ENCODE measurements around the genes TBXA2R and CACTIN.

DNA sequence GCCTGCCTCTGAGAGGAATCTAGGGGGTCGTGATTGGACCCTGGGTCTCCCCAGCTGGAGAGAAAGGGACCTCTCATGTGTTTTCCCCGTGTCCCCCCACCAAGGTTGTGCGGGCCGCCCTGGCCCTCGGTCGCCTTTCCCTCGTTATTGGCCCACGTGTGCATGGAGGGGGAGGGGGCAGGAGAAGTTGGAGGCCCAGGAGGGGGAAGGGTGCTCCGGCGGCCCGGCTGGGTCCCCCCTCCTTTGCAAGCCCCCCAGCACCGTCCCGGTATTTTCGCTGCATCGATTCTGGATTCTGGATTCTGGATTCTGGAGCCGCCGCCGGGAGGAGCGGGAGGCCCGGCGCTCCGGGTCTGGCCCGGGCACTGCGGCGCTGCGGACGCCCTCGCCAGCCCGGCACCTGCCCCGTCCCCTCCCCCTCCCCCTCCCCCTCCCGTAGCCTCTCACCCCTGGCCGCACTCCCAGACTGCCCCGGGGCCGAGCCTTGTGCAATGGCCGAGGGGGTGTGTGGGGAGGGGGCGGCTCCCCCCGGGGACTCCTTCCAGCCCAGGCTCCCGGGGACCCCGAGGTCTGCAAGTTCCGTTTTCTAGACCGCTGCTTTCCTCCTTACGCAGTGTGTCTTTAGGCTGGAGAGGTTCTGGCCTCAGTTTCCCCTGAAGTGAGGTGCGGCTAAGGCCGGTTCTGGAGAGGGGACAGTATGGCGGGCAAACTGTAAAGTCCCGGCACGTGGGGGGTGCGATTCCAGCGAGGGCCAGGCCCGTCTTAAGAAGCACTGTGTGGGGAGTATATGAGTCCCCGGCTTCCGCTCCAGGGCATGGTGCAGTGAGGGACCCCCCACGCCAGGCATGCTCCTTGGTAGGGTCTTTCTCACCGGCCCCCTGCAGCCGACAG, 926 bp downstream of the NFIC start:
- CAGE, long polyA plus RNA: no peak
- RRBS: 3% methylated on average over 26 of the region's 55 CpGs

- CAGE, long polyA plus RNA: no peak
- RRBS: no CpG with 5 or more reads among the region's 9 CpGs
Observed at GRCh38 chr19:3371403-3371936, 5.1 kb downstream of the NFIC start.

GRCh38 chr19:3403544-3404507, 37.4 kb downstream of the NFIC start:
- CAGE, long polyA plus RNA: no peak
- RRBS: 5% methylated on average over 31 of the region's 61 CpGs

GRCh38 chr19:3456268-3456908, 23.9 kb downstream of the SMIM24 start:
- CAGE, long polyA plus RNA: no peak
- RRBS: 85% methylated on average over 13 of the region's 32 CpGs

DNA sequence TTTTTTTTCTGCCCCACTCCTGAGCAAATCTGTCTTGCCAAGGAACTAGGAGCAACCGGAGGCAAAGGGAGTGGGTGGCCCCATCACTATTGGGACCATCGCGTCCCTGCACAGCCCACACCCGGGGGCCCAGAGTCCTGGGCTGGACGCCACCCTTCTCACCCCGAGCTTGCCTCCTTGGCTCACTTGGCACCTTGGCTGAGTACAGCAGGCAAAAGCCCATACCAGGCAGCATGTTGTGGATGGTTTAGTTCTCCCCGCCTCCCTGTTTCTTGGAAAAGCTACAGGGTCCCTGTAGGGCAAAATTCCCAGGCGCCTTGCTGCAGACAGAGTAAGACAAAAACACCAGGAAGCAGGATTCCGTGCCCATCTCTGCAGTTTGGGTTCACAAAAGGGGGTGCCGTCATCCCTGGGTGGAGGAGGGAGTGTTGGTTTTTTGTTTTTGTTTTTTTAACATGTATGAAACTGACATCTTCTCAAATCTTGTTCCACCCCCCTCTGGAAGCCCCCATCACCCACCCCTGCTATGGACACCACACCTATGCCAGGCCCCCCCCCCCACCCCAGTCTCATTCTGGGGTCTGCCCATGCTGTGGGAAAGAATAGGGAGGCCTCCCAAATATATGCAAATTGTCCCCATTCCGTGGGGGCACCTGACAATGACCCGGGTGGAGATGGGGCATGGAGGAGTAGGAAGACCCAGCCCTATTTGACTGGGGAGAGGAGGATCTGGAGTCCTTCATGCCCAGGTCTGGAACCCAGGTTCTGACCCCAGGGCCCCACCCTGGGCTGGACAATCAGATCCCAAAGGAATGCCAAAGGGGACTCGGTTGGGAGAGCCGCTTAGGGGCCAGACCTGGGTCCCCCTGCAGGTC, 13.4 kb downstream of the SMIM24 start:
- CAGE, long polyA plus RNA: no peak
- RRBS: 31% methylated on average over 4 of the region's 14 CpGs

- CAGE, long polyA plus RNA: no peak
- RRBS: 2% methylated on average over 7 of the region's 55 CpGs
Observed at GRCh38 chr19:3556711-3557388, 536 bp downstream of the MFSD12 start.

GRCh38 chr19:3606122-3607034, at the start of gene TBXA2R:
Gene TBXA2R (minus strand): TSS chr19:3606875.
- CAGE, long polyA plus RNA: no peak
- RRBS: 8% methylated on average over 22 of the region's 62 CpGs

GRCh38 chr19:3623634-3624216, 2.9 kb downstream of the CACTIN start:
- CAGE, long polyA plus RNA: no peak
- RRBS: 85% methylated on average over 16 of the region's 41 CpGs

DNA sequence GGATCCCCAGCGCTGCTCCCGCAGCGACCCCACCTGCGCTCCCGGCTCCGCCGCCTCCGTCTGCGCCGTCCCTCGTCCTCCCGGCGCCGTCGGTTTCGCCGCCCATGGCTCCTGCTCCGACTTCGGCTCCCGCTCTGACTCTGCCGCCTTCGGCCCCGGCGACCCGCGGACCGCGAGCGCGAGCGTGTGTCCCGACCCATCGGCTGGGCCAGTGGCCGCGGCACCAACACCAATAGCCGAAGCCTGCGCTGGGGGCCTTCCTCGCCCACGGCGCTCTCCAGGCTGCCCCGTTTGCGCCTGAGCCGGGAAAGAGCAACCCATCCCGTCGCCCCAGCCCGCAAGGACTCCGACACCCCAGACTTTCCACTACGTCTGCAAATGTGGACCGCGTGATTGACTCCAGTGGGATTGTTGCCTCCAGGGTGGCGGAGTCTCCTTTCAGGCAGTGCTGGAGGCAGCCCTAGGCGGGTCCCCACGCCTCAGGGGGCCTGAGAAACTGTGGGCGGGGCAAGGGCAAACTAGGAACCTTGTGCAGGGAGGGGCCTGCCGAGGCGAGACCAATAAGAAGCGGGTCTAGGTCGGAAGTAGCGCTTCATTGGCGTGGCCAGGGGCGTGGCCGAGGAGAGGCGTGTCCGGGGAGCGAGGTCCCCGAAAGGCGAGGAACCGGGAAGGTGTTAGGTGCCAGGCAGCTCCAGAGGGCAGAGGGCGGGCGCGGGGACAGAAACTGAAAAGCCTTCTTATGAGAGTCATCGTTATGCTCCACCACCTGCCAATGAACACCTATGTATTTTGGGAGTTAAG, at the start of gene CACTIN:
TSS of gene CACTIN (minus strand) at position 228 of the 801 bp plus-strand sequence.
- CAGE, long polyA plus RNA: no peak
- RRBS: 1% methylated on average over 22 of the region's 72 CpGs

- CAGE, long polyA plus RNA: no peak
- RRBS: no CpG with 5 or more reads among the region's 6 CpGs
Observed at GRCh38 chr19:3636323-3636538, 9.6 kb upstream of the CACTIN start.

- CAGE, long polyA plus RNA: no peak
- RRBS: no CpG with 5 or more reads among the region's 16 CpGs
Observed at GRCh38 chr19:3646482-3646945, 19.9 kb upstream of the CACTIN start.

DNA sequence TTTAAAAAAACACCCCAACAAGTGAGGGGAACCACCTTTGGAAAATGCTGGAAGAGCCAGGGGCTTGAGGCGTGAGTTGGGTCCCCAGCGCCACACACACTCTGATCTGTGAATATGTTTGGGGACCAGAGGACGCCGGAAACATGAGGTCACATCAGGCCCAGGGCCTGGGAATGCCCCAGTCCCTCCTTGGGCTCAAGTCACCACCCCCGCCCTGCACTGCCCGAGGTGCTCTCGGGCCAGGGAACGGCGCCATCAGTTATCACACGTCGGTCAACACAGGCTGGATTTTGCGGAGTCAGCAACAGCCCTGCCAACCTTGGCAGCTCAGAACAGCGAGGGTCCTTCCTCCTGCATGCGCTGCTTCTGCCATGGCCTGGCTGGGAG, 31.3 kb upstream of the CACTIN start:
- CAGE, long polyA plus RNA: no peak
- RRBS: no CpG with 5 or more reads among the region's 14 CpGs

GRCh38 chr19:3949583-3950827, 17.1 kb downstream of the NMRK2 start:
- CAGE, long polyA plus RNA: no peak
- RRBS: 50% methylated on average over 2 of the region's 28 CpGs

- CAGE, long polyA plus RNA: no peak
- RRBS: 78% methylated on average over 4 of the region's 17 CpGs
Observed at GRCh38 chr19:3976840-3977378, 6.0 kb upstream of the DAPK3 start.

GRCh38 chr19:3981538-3982085, 3.7 kb downstream of the EEF2 start:
- CAGE, long polyA plus RNA: no peak
- RRBS: no CpG with 5 or more reads among the region's 21 CpGs

DNA sequence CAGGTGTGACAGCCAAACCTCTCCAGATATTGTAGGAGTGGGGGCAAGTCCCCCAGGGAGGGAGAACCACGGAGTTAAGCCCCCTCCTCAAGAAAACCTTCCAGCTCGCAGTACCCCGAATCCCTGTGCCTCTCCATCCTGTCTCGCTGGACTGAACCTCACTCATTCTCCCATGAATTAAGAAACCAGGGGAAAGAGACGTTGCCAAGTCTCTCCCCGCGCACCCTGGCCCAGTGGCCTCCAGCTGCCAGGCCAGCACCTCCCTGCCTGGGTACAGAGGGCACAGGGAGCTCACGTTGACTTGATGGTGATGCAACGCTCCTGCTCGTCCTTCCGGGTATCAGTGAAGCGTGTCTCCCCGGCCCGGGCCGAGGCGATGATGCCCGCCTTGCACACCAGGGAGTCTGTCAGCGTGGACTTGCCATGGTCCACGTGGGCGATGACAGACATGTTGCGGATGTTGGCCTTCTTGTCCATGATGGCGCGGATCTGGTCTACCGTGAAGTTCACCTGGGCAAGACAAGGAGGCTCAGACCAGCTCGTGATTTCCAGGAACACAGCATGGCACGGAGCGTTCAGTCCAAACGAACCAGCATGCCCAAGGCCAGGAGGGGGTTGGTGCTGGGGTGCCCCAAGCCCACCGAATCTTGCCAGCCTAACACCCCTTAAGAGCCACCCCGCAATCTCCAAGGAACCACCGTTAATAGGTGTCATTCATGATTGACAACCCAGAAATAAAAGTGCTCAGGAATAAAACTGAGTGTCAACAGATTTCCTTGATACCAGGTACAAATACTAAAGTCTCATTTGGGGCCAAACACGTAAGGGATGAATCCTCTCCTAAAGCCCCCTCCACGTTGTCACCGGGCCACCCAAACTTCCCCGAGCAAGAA, 1.2 kb downstream of the EEF2 start:
- CAGE, long polyA plus RNA: no peak
- RRBS: no CpG with 5 or more reads among the region's 35 CpGs

DNA sequence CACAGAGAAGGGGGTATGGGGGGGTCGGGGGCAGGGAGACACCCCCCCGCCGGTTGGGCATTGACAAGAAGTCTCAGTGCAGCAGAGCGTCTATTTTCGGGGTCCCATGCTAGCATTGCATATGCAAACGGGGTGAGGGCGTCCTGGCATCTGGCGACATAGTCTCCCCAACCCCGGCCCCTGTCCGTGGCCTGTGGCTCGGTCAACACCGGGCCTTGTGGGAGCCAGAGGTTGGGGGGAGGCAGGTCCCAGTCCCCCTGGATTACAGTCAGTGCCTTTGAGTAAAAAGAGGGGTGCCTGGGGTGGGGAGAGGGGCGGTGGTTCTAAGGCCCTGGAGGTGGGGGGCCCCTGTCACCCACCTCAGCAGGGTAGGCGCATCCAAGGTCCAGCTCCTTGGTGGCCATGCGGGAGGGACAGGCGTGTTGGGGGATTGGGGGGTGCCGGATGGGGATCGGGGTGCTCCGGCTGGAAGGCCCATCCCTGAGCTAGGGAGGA, 21.1 kb downstream of the ZBTB7A start:
- CAGE, long polyA plus RNA: no peak
- RRBS: 72% methylated on average over 3 of the region's 19 CpGs

GRCh38 chr19:4057312-4057573, 9.5 kb downstream of the ZBTB7A start:
- CAGE, long polyA plus RNA: no peak
- RRBS: no CpG with 5 or more reads among the region's 13 CpGs

- CAGE, long polyA plus RNA: no peak
- RRBS: 4% methylated on average over 19 of the region's 40 CpGs
Observed at GRCh38 chr19:4173164-4173821, 9.1 kb downstream of the SIRT6 start.

- CAGE, long polyA plus RNA: no peak
- RRBS: no CpG with 5 or more reads among the region's 6 CpGs
Observed at GRCh38 chr19:4288282-4288615, 9.2 kb downstream of the SHD start.

Measured in mammary epithelial cell (primary cell).